ENCODE measurements around a stretch of chr4.

DNA sequence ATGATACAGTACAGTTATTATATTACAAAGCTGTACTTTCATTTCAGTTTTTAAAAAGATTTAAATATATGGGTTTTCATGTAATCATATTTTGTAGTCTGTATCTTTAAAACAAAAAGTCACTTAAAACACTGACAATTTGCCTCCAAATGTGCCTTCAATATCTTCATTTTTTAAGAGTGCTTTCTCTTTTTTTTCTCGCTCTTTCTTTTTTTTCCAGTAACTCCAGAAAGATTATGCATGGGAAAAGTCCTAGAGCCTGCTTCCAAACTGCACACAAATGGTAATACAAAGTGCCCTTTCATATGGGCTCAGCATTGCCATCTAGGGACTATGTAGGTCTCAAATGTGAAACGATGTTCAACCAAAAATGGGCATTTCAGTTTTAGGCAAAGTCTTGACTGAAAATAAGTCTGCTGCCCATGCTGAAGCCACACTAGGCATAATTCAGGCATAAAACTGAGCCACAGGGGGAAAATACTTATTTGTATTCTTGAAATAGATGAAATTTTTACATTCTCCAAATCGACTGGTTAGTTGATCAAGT, 65.5 kb downstream of the SYNPO2 start:
- PRO-cap, result no peak
- RAMPAGE, long total RNA, 2 experiments, result no peak in any of the 2 experiments

- PRO-cap, result no peak
- RAMPAGE, long total RNA, 2 experiments, result no peak in any of the 2 experiments
Observed at GRCh38 chr4:118995930-118996448, 107.3 kb downstream of the SYNPO2 start.

DNA sequence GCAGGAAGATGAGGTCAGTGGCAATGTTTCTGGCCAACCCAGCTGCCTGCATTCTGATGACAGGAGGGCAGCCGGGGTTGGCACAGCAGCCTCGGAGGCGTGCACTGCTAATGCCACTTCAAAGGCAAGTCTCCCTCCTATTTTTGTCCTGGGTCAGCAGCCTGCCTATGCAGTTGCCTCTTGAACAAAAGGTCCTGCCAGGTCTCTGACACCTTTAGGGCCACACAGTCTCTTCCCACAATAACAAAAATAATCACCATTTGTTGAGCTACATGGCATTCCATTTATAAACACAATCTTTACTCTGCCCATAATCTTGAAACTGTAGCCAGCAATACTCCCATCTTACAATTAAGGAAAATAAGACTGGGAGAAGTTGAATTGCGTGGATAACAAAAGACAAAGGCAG, 89.3 kb upstream of the MYOZ2 start:
- PRO-cap, result bidirectional peak, plus-strand start at position 146 of the sequence, minus-strand start at position 55 of the sequence
- RAMPAGE, long total RNA, 2 experiments, result no peak in any of the 2 experiments

DNA sequence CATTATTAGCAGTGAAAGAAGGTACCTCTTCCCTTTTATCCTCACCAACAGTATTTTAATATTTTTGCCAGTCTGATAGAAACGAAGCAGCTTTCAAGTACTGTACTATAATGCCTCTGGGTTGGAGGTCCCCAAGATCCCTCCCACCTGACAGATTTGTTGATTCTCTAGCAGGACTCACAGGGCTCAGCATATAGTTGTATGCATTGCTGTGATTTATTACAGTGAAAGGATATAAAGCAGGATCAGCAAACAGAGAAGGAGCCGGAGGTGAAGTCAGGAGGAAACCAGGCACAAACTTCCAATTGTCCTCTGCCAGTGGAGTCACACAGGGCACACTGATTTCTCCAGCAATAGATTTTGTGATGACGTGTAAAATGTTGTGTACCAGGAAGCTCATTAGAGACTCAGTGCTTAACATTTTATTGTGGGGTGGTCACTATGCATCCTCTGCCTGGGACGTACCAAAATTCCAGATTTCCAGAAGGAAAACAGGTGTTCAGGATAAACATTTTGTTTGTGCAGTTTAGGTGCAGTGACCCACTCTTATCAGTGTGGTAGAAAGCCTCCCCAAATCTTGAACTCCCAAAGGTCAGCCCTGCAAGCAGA, 19.0 kb downstream of the USP53 start:
- PRO-cap, result no peak
- RAMPAGE, long total RNA, 2 experiments, result no peak in any of the 2 experiments

GRCh38 chr4:119263176-119263542, 37.3 kb downstream of the C4orf3 start:
- PRO-cap, result no peak
- RAMPAGE, long total RNA, 2 experiments, result no peak in any of the 2 experiments

- PRO-cap, result no peak
- RAMPAGE, long total RNA, 2 experiments, result no peak in any of the 2 experiments
Observed at GRCh38 chr4:119283046-119284207, 17.0 kb downstream of the C4orf3 start.

GRCh38 chr4:119679030-119679670, 50.5 kb upstream of the PDE5A start:
- PRO-cap, result no peak
- RAMPAGE, long total RNA, 2 experiments, result no peak in any of the 2 experiments

- PRO-cap, result no peak
- RAMPAGE, long total RNA, 2 experiments, result no peak in any of the 2 experiments
Observed at GRCh38 chr4:120749254-120749963, 173.1 kb downstream of the PRDM5 start.

DNA sequence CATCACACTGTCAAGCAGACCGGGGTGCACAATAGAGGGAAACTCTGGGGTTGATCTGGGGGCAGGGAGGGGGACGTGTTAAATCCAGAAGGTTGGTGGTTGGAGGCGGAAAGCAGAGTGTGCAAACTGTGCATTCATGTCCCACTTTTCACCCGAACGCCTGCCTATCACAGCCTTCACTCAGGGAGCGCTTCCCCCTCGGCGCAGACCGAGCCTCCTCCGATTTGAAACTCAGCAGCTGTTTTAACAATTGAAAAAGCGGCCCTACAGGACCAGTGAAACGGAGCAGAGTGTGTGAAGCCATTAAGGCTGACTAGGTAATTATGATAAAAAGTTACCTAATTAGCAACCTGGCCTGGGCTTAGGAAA, 625 bp upstream of the NDNF start:
- PRO-cap, result unidirectional peak, minus-strand start at position 121 of the sequence
- RAMPAGE, long total RNA, 2 experiments, result no peak in any of the 2 experiments

- PRO-cap, result no peak
- RAMPAGE, long total RNA, 2 experiments, result no peak in any of the 2 experiments
Observed at GRCh38 chr4:121181880-121182253, 17.7 kb upstream of the TNIP3 start.

- PRO-cap, result no peak
- RAMPAGE, long total RNA, 2 experiments, result no peak in any of the 2 experiments
Observed at GRCh38 chr4:121199920-121200612, 35.9 kb upstream of the TNIP3 start.

- PRO-cap, result no peak
- RAMPAGE, long total RNA, 2 experiments, result no peak in any of the 2 experiments
Observed at GRCh38 chr4:121402842-121403214, 22.0 kb upstream of the QRFPR start.

DNA sequence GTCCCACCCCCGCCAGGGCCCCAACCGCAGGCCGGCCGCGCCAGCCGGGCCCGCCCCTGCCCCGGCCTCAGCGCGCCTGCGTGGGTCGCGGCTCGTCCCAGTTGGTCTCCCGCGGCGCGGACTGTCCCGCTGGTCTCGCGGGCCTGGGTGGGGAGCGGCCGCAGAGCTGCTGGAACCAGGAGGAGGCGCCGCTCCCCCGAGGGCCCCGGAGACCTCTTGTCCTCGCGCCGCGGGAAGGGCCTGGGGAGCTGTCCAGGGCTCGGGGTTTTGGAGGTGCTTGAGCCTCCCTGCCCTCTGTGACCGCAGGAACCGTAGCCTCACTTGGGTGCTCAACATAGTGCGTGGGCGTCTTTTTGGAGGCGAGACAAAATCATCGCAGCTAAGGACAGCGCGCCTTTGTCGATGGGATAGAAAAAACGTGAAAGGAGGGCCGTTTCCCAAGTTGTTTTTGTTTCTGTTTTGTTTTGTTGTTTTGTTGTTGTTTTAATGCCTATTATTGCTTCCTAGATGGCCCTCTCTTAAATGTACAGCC, 322 bp upstream of the ANXA5 start:
- PRO-cap, result bidirectional peak, plus-strand start at position 70 of the sequence, minus-strand start outside the sequence; bidirectional peak, plus-strand start at position 161 of the sequence, minus-strand start at position 123 of the sequence
- RAMPAGE, long total RNA, 2 experiments, result no peak in any of the 2 experiments

GRCh38 chr4:121811433-121811846, 10.3 kb downstream of the EXOSC9 start:
- PRO-cap, result no peak
- RAMPAGE, long total RNA, 2 experiments, result no peak in any of the 2 experiments

DNA sequence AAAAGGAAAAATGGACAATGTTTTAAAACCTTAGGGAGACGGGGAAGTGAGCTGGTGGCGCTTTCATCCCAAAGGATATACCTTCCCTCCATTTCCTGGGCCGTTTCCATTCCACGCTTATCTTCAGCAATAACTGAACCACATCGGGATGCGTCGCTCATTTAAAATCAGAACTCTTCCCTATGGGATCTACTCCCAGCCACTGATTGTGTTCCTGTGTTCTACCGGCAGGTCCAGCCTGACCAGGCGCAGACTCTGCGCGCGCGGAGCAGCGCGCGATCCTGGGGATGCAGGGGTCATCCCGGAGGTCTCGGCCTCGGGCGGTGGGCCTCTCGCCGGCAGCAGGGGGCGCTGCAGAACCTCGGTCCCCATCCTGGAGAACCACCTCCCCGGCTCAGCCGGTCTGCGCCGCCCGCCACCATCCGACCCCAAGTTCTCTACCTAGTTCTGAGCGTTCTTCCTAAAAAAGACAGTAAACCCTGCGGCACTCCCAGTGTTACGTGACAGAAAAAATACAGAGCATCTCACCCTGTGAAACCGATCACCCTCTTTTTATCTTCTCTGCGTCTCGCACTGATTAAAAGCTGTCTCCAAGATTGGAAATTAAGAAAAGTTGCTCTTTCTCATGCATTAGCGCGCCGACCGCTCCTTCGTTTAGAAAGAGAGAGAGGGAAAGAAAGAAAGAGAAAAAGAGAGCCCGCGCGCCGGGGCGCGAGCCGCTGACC, 1.7 kb downstream of the TRPC3 start:
- PRO-cap, result no peak
- RAMPAGE, long total RNA, 2 experiments, result no peak in any of the 2 experiments

- PRO-cap, result no peak
- RAMPAGE, long total RNA, 2 experiments, result no peak in any of the 2 experiments
Observed at GRCh38 chr4:122002763-122003314, 51.0 kb upstream of the TRPC3 start.

- PRO-cap, result no peak
- RAMPAGE, long total RNA, 2 experiments, result no peak in any of the 2 experiments
Observed at GRCh38 chr4:122035925-122036352, 84.1 kb upstream of the TRPC3 start.

- PRO-cap, result no peak
- RAMPAGE, long total RNA, 2 experiments, result no peak in any of the 2 experiments
Observed at GRCh38 chr4:122347345-122347991, 31.3 kb upstream of the ADAD1 start.

- PRO-cap, result no peak
- RAMPAGE, long total RNA, 2 experiments, result no peak in any of the 2 experiments
Observed at GRCh38 chr4:122353645-122354059, 25.2 kb upstream of the ADAD1 start.

GRCh38 chr4:122578210-122579183, 42.4 kb downstream of the IL21 start:
- PRO-cap, result no peak
- RAMPAGE, long total RNA, 2 experiments, result no peak in any of the 2 experiments